Skeletal muscle satellite cell (primary cell): ENCODE data around the gene KCTD14.

DNA sequence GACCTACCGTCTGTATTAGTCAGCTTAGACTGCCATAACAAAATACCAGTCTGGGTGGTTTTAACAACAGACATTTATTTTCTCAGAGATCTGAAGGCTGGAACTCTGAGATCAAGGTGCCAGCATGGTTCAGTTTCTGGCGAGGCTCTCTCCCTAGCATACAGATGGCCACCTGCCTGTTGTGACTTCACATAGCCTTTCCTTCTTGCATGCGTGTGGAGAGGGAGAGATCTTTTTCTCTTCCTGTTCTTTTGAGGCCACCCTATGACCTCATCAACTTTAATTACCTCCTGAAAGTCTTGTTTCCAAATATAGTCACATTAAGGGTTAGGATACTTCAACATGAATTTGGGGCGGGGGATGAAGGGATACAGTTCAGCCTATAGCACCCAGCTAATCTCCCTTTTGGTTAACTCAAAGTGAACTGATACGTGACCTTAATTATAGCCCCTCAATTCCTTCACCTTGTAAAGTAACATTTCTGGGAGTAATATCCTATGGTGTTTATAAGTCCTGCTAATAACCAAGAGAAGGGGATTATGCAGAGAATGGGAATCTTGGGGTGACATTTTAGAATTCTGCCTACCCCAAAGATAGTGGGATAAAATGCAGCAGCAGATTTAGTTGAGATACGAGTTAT is 131.9 kb downstream of the UVRAG start:
- CAGE, long polyA plus RNA, result no peak

DNA sequence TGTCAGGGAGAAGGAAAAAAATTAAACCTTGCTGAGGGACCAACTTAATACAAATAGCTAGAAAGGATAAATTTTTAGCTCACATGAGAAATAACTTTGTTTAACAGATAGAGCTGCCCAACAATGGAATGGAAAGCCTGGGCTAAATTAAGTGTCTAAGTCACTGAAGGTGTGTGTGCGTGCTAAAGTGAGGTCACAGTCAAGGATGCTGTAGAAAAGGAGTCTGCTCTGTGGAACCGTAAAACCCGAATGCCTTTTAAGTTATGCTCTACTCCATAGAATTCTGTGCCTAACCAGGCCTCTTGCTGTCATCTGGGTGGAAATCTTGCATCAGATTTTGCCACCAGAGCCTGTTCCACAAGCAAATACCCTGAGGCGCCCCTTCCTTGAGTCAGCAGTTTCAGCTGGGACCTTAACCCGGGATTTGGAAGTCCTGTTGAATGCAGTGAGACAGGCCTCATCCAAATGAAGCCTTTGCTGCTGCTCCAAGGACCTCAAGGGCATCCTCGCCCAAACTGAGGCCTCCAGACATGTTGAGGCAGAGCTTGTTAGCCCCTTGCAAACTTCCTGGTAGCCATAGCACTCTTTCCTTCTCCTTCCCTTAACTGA is 109.8 kb downstream of the WNT11 start:
- CAGE, long polyA plus RNA, result no peak

DNA sequence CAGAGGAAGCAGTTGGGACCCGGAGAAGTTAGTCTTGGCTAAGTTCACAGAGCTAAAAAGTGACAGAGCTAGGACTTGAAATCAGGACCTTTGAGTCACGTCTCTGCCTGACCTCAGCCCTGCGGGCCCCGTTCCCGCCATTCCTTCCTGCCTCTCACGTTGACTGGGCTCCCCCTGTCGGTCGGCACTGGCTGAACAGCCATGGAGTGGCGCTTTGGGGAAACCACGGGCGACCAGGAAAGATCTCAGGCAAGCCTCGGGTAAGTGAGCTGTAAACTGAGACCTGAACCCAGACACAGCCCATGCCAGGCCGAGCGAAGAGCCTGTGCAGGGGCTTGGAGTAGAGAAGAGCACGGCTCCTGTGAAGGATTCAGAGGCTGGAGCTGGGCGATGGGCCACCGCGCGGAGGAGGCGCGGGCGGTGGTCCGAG is 54.1 kb downstream of the WNT11 start:
- CAGE, long polyA plus RNA, result no peak

- CAGE, long polyA plus RNA, result no peak
Observed at GRCh38 chr11:76184458-76185184, 21.7 kb downstream of the WNT11 start.

DNA sequence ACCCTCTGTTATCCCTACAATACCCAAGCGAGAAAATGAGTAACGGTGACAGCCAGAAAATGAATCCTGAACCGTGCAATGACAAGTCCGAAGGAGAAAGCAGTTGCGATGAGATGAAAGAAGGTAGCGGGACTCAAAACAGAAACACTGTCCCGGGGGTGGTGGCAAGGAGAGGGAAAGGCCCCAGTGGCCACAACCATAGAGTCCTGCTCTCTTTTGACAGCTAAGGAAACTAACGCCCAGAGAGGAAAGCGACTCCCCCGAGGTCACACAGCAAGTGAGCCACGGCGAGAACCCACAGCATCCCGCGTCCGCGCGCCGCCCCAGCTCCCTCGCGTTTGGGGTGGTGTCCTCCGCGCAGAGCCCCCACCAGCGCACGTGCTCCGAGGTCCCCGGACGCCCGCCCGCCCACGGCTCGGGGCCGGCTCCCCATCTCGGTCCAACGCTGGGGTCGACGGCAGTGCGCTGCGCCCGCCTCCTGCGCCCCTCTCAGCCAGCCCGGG is 714 bp downstream of the THAP12 start:
- CAGE, long polyA plus RNA, result no peak

GRCh38 chr11:76610661-76611545 is 59.6 kb downstream of the LRRC32 start:
- CAGE, long polyA plus RNA, result no peak

DNA sequence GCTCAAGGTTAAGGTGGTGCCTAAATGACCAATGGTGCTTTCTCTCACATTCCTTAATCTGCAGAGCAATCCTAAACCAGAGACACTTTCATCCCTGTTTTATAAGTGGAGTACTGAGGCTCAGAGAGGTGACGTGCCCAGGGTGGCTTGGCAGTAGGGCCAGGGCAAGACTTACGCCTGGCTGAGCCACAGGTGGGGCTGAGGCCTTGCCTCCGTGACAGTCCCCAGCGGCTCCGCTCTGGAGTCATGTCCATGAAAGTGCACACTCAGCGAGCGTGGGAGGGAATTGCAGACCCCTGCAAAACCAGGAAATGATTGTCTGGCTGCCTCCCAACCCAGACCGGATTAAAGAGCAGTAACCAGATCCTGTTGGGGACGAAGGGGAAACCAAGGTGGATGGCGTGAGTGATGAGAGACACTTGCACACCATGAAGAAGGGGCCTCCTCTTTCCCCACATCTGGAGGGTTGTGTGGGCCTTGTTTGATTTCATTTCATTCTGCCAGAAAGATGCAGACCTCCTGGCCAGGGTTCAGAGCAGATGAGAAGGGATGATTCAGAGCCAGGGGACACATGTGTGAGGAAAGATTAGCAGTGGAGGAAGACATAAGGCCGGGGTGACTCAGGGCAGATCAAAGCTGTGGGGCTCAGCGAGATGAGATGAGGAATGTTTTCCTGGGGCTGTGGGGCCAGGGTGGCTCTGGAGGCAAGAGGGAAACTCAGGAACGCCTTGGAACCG is 29.7 kb upstream of the LRRC32 start:
- CAGE, long polyA plus RNA, result no peak

GRCh38 chr11:76767691-76768479 is 15.3 kb upstream of the TSKU start:
- CAGE, long polyA plus RNA, result no peak

DNA sequence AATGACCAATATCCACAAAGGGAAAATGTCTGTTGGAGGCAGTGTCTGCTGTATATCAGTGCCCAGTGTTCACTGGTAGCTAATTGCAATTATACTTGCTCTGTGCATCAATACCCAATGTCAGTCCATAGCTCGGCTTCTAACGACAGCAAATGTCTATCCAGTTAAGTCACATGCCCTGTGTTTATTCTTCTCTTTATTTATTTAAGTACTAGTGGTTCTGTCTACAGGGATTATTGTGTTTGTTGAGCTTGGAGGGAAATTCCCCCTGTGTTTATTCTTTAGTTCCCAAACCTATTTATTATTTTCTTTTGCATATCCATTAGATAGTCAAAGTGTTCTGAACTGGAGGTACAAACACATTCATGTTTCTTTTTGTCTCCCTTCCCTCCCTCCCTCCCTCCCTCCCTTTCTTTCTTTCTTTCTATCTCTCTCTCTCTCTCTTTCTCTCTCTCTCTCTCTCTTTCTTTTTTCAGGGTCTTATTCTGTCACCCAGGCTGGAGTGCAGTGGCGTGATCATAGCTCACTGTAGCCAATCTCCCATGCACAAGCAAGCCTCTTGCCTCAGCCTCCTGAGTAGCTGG is 18.7 kb downstream of the TSKU start:
- CAGE, long polyA plus RNA, result no peak

GRCh38 chr11:77108506-77108750 is 5.8 kb downstream of the OMP start:
- CAGE, long polyA plus RNA, result no peak

DNA sequence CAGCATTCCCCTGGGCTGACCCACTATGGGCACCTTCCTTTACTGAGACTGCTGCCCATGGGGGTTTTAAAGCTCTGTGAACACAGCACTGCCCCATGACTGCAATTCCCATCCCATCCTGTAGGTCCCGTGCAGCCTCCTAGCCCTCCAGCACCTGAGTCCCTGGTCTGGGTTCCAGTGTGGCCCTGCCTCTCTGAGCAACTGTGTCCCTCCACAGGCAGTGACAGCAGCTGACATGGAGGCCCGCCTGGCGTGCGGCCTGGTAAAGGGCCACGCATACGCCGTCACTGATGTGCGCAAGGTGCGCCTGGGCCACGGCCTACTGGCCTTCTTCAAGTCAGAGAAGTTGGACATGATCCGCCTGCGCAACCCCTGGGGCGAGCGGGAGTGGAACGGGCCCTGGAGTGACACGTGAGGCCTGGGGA is 12.6 kb downstream of the OMP start:
- CAGE, long polyA plus RNA, result no peak

- CAGE, long polyA plus RNA, result no peak
Observed at GRCh38 chr11:77191350-77192387, 63.6 kb downstream of the MYO7A start.

- CAGE, long polyA plus RNA, result no peak
Observed at GRCh38 chr11:77199333-77199929, 71.4 kb downstream of the MYO7A start.

DNA sequence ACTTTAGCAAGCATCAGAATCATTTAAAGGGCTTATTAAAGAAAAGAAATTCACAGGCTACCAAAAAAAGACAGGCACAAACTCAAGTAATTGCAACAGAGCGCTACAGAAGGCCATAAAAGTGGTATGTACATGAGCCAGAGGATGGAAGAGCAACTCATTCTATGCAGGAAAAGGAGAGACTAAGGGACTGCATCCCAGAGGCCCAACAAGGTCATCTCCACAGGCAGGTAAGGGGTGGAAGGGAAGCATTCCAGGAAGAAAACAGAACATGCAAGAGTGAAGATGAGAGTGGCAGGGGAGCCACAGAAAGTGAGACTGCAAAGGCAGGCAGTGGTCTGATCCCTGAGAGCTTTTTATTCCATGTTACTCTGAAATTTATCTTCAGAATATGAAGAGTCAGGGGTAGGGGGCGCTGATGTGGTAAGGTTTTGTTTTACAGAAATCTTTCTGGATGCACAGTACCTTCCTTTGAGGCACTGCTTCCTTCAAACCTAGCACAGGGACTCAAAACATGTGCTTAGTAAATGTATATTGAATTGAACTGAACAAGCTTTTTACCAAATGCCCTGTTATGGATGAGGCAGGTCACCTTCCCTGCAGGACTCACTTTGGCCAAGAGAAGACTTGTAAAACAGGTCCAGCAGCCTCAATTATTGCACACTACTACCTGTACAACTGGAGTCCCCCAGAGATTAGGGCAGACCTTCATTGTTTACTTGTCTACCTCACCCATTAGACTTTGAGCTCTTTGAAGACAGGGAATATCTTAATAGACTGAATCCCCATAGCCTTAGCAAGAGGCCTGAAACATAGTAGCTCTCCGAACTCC is 2.4 kb downstream of the PAK1 start:
- CAGE, long polyA plus RNA, result no peak

GRCh38 chr11:77676801-77677170 is 39.2 kb upstream of the CLNS1A start:
- CAGE, long polyA plus RNA, result no peak

GRCh38 chr11:77819052-77819785 is 1.3 kb downstream of the RSF1 start:
- CAGE, long polyA plus RNA, result no peak

DNA sequence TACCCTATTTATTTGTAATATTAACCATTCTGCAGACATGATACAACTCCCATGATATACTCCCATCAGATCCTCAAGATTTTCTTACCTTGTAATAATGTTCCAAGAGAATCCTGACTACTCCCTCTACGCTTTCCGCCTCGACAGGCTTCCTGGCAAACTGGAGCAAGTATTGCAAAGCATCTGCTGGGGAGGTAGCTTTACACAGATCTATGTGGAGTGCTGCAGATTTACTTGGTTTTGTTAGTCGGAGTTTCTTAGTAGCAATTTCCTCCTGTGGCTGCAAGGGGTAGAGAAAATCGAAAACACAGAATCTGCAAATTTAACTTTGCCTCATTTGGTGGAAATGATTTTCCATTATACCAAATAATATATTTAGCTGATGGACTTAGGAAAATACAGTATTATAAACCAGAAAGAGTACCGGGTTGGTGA is 3.4 kb downstream of the INTS4 start:
- CAGE, long polyA plus RNA, result no peak

DNA sequence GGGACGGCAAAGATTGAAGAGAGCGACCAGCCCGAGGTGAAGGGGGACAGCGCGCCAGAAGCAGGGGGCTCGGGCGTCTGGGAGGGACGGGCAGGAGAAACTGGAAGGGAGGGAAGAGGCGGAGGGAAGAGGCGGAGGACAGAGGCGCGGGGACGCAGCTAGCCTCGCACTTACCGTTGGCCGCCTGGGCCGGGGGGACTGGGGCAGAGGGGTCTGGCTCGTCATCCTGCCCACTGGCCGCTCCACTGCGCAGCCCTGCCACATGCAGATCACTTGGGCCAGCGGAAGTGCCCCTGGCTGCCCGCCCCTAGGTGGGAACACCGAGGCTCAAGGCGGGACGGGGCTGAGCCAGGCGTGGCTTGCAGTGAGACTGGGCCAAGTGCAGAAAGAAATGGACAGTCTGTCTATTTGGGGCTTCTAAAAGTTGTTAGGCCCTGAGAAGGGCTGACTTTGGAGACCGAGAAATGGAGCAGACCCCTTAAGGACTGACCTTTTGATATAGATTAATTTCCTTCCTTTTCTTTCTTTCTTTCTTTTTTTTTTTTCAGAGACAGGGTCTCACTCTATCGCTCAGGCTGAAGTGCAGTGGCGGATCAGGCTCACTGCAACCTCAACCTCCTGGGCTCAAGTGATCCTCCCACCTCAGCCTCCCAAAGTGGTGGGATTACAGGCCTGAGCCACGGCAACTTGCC is at the start of gene KCTD14:
Gene KCTD14, minus strand, starts transcription at position 291 of the 692 bp plus-strand sequence.
- CAGE, long polyA plus RNA, result no peak

GRCh38 chr11:78283717-78284841 is 95.4 kb downstream of the USP35 start:
- CAGE, long polyA plus RNA, result no peak

GRCh38 chr11:78290124-78290775 is 101.5 kb downstream of the USP35 start:
- CAGE, long polyA plus RNA, result no peak